ENCODE results near the genes CAPN11 and HSP90AB1.

DNA sequence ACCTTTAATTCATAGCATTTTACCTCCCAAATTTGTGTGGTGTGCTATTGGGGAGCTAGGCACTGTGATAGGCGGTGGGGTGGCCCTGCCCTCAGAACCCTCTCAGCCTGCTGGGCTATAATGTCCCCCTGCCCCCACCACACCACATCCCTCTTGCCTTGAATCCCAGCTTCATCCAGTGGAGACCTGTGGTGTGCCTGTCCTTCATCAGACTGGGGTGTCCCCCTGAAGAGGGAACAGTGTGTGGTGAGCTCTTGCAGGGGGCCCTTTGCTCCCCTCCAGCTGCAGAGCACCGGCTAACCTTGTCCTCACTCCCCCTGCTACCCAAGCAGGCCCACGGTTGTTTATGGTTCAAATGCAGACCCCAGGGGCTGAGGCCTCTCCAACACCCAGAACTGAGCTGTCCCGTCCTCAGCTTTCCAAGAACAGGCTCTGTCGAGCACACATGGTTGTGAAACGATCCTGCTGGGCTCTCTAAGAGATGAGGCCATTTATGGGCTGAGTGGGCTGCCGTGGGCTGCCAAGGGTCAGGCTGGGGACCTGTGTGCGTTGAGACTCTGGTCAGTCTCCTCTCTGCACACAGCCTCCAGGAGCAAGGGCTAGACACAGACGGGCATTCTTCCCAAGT, 26.9 kb upstream of the VEGFA start:
- CAGE, long polyA plus RNA, result no peak
- RRBS, result no CpG with 5 or more reads among the region's 9 CpGs

DNA sequence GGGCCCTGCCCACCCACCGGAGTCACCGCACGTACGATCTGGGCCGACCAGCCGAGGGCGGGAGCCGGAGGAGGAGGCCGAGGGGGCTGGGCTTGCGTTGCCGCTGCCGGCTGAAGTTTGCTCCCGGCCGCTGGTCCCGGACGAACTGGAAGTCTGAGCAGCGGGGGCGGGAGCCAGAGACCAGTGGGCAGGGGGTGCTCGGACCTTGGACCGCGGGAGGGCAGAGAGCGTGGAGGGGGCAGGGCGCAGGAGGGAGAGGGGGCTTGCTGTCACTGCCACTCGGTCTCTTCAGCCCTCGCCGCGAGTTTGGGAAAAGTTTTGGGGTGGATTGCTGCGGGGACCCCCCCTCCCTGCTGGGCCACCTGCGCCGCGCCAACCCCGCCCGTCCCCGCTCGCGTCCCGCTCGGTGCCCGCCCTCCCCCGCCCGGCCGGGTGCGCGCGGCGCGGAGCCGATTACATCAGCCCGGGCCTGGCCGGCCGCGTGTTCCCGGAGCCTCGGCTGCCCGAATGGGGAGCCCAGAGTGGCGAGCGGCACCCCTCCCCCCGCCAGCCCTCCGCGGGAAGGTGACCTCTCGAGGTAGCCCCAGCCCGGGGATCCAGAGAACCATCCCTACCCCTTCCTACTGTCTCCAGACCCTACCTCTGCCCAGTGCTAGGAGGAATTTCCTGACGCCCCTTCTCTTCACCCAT, 1.7 kb downstream of the VEGFA start:
- CAGE, long polyA plus RNA, result no peak
- RRBS, result 2% methylated on average over 26 of the region's 63 CpGs

- CAGE, long polyA plus RNA, result no peak
- RRBS, result no CpG with 5 or more reads among the region's 16 CpGs
Observed at GRCh38 chr6:43801695-43802316, 31.8 kb downstream of the VEGFA start.

DNA sequence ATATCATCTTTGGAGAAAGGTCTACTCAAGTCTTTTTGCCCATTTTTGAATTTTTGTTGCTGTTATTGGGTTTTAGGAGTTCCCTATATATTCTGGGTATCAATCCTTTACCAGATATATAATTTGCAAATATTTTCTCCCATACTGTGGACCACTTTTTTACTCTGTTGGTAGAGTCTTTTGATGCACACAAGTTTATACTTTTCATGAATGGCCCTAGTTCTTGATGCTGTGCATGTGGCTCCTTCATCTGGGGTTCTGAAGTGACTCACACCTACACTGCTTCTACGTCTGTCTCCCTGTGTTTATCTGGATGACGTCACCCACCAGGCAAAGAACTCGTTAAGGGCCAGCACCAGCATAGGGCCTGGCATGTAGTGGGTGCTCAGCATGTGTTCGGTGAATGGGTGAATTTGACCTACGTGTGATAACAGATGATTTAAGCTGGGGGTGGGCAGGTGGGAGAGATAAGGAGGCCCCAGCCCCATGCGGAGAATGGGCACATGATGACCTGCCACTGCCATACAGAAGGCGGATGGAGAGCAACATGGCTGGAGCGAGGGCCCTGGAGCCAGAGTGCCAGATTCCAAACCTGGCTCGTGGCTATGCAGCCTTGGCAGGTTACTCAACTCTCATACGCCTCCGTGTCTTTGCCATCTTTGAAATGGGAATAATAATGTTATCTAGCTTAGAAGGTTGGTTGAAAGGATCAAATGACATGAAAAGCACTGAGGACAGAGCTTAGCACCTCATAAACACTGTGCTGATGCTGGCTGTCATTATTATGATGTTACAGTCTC, 39.4 kb downstream of the VEGFA start:
- CAGE, long polyA plus RNA, result no peak
- RRBS, result no CpG with 5 or more reads among the region's 11 CpGs

DNA sequence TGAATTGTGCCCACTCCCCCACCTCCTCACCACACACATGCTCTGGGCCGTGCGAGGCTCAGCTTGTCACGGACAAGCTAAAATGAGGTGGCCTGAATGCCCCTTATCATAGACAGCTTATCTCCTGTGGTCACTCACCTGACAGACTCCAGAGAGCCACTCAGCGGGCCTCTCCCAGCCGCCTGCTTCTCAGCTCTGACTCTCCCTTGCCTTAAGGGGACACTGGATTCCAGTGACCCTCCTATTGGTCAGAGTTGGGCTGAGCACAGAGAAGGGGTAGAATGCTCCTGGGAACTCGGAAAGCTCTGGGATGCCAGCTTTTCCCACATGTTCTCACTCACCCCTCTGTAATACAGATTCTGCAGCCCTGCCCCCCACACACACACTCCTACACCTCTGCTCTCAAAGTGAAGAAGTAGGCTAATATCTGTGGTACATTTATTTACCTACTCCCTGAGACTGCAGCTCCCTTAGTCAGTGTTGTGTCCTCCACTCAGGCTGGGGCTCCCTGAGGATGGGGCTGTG, 167.5 kb downstream of the VEGFA start:
- CAGE, long polyA plus RNA, result no peak
- RRBS, result no CpG with 5 or more reads among the region's 6 CpGs

GRCh38 chr6:43966028-43966589, 161.1 kb downstream of the MRPL14 start:
- CAGE, long polyA plus RNA, result no peak

- CAGE, long polyA plus RNA, result no peak
- RRBS, result no CpG with 5 or more reads among the region's 8 CpGs
Observed at GRCh38 chr6:44001084-44001666, 126.1 kb downstream of the MRPL14 start.

GRCh38 chr6:44084394-44085192, 42.7 kb downstream of the MRPL14 start:
- CAGE, long polyA plus RNA, result no peak
- RRBS, result no CpG with 5 or more reads among the region's 9 CpGs

DNA sequence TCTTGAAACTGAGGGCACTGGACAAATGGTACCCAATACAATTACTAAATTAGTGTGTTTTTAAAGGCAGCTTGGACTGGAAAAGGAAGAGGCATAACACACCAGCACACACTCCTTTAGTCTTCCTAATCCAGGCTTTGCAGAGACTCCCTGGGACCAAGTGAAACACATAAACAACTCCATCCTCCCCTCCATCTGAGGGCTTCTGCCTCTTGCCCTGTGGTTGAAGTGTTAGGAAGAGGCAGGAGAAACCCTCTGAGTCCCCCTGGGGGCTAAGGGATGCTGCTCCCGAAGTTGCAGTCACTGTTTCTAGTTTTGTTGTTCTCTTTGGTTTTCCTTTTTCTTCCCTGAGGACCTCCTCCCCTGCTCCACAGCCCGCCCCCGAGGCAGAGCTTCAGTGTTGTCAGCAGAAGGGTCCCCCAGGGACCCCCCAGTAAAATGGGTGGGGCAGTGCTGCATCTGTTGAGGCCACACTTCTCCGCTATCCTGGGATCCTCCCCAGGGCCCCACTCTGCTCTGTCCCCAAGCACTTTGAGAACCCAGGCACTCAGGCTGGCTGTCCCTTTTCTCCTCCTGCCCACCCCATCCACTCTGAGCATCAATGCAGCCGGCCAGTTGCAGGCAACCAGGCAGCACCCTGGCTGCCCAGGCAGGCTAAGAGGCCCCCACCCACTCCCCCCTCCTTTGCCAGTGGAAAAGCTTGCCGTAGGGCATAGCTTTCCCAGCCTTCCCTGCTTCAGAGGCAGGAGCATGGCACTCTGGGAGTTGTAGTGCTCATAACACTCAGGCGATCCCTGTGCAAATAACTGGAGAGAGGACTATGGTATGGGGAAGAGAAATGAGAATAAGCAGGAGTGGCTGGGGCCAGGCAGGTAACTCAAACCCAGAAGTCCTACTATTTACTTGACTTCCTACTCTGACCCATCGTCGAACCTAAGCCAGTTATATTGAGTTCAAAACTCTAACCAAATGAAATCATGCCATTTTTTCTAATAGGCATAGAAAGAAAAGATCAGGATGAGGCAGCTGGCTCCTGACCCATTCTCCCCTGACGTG, 6.1 kb downstream of the TMEM63B start:
- CAGE, long polyA plus RNA, result no peak
- RRBS, result no CpG with 5 or more reads among the region's 10 CpGs

GRCh38 chr6:44158600-44158913, at the start of gene CAPN11:
Gene CAPN11, plus strand, starts transcription at chr6:44158820.
- CAGE, long polyA plus RNA, result no peak
- RRBS, result no CpG with 5 or more reads among the region's 3 CpGs

- CAGE, long polyA plus RNA, result no peak
- RRBS, result no CpG with 5 or more reads among the region's 15 CpGs
Observed at GRCh38 chr6:44217250-44217925, 662 bp downstream of the MYMX start.

DNA sequence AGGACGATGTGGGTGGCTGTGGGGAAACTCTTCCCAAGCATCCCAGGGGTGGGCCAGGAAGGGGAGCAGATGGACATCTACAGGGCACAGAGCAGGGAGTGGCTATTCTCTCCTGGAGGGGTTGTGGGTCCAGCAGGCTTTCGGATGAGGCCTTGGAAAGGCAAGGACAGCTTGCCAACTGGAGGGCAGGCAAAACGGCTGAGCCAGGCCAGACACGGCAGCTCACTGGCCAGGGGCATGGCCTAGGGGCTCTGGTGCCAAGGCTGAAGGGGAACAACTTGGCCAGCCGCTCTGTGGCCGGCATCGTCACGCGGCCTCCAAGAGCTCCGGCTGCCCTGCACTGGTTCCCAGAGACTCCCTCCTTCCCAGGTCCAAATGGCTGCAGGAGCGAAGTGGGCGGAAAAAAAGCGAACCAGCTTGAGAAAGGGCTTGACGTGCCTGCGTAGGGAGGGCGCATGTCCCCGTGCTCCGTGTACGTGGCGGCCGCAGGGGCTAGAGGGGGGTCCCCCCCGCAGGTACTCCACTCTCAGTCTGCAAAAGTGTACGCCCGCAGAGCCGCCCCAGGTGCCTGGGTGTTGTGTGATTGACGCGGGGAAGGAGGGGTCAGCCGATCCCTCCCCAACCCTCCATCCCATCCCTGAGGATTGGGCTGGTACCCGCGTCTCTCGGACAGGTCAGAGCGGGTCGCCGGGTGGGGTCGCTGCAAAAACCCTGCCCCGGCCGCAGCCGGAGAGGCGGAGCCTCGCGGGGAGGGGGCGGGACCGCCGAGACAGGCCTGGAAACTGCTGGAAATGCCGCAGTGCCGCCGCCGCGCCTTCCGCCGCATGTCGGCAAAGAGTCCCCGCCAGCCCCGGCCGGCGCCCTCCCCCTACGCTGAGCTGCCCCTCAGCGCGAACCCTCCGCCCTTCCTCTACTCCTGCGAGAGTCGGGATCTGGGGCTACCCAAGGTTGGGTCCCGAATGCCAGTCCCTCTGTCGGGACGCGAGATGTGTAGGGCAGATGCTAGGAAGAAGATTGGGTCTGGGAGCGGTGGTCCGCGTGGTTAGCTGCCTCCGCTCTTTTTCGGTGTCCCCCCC, 891 bp upstream of the HSP90AB1 start:
- CAGE, long polyA plus RNA, result no peak
- RRBS, result no CpG with 5 or more reads among the region's 71 CpGs

DNA sequence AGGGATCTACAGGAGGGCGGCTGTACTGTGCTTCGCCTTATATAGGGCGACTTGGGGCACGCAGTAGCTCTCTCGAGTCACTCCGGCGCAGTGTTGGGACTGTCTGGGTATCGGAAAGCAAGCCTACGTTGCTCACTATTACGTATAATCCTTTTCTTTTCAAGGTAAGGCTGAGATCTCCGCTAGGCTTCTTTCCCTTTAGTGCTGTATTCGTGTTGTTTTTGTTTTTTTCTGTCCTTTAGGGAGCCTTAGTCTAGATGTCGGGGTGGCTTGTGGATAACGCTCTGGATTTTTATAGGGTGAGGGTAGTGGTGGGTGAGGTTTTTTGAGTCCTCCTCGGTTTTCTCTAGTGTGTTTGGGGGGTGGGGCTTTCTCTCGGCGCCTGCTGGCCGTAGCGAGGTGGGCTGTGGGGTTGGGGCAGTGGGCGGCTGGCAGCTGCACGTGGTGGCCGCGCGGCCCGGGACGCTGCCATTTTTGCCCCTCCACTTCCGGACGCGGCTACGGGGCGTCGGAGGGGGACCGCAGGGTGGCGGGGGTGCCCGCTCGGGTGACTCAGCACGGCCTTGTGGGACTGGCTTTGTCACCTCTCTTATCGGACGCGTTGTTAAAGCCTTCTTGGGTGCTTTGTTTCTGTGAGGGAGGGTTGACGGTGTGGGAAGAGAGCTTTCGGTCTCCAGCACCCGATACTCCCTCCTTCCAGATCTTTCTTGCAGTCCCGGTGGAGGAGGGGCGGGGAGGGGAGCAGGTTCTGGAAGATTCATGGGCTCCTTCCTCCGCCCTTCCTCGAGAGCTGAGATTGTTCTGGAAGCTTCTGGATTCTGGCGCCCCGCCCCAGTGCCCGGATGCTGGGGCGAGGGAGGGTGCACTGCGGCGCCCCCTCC, at the start of gene HSP90AB1:
Gene HSP90AB1 (plus strand): TSS at position 70 of the 881 bp plus-strand sequence.
- CAGE, long polyA plus RNA, result no peak
- RRBS, result 2% methylated on average over 4 of the region's 53 CpGs

DNA sequence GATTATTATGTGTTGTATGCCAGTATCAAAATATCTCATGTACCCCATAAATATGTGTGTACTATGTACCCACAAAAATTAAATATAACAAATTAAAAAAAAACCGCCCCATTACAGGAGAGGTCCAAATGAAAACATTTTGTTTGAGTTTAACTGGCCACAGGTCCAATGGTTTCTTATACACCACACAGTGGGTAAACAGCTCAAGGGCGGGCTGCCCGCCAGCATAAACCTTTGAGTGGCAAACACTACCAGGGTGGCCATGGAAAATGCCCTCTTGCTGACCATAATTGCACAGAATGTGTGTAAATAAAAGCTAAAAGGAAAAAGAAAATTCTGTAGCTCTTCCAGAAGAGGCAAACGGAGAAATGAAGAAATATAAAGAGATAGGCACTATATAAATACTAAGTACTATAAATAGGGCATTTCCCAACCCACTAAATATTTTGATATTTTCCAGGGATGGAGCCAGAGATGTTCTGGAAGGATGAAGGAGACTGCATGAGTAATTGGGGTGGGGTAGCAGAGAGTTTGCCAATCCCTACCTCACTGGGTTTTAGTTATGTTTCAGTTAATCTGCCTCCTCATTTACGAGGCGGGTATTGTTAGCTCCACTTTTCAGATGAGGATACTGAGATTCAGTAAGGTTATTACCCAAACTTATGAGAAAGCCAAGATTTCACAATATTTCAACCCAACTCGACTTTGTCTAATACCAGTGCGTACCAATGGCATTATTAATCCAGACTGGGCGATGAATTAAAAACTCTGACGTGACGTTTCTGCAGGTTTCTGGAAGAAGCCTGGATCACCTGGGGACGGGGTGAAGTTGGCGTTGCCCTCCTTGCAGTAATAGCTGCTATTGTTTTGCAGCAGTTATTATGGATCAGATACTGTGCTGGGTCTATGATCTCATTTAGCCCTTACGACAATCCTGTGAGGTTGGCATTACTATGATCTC, 913 bp upstream of the CDC5L start:
- CAGE, long polyA plus RNA, result no peak
- RRBS, result no CpG with 5 or more reads among the region's 14 CpGs

DNA sequence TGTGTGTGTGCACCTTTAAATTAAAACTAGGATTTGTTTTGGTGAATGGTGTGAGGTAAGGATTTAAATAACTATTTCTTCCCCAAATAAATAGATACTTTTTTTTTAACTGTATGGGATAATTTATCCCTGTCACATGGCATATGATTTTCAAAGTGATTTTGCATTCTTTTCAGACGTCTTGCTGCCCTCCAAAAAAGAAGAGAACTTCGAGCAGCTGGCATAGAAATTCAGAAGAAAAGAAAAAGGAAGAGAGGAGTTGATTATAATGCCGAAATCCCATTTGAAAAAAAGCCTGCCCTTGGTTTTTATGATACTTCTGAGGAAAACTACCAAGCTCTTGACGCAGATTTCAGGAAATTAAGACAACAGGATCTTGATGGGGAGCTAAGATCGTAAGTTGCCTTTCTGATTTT, 16.1 kb downstream of the CDC5L start:
- CAGE, long polyA plus RNA, result no peak
- RRBS, result no CpG with 5 or more reads among the region's 5 CpGs

DNA sequence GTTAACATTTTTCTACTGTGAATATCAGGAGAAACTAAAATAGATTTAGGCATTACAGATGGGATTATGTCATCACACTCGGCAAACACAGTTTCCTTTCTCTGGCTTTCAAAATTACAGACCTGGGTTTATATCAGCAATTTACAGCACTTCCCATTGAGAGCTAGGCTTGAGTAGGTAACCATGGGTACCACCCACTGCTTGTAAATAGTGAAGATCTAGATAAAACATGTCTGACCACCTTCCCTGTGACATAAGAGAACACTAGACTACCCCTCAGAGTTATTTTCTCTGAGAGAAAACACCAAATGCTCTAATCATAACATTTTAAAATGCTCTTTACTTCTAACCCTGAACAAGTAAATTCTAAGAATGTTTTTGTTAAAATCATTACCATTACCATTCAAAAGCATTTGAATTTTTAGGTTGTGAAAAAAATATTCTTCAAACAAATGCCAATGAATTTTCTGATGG, 402.6 kb upstream of the RUNX2 start:
- CAGE, long polyA plus RNA, result no peak
- RRBS, result no CpG with 5 or more reads among the region's 1 CpG

DNA sequence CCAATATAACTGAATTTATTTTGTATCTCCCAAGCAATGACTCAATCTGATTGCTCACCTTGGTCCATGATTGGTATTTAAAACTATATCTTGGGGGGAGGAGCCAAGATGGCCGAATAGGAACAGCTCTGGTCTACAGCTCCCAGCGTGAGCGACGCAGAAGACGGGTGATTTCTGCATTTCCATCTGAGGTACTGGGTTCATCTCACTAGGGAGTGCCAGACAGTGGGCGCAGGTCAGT, 152.2 kb upstream of the RUNX2 start:
- CAGE, long polyA plus RNA, result no peak
- RRBS, result no CpG with 5 or more reads among the region's 6 CpGs

DNA sequence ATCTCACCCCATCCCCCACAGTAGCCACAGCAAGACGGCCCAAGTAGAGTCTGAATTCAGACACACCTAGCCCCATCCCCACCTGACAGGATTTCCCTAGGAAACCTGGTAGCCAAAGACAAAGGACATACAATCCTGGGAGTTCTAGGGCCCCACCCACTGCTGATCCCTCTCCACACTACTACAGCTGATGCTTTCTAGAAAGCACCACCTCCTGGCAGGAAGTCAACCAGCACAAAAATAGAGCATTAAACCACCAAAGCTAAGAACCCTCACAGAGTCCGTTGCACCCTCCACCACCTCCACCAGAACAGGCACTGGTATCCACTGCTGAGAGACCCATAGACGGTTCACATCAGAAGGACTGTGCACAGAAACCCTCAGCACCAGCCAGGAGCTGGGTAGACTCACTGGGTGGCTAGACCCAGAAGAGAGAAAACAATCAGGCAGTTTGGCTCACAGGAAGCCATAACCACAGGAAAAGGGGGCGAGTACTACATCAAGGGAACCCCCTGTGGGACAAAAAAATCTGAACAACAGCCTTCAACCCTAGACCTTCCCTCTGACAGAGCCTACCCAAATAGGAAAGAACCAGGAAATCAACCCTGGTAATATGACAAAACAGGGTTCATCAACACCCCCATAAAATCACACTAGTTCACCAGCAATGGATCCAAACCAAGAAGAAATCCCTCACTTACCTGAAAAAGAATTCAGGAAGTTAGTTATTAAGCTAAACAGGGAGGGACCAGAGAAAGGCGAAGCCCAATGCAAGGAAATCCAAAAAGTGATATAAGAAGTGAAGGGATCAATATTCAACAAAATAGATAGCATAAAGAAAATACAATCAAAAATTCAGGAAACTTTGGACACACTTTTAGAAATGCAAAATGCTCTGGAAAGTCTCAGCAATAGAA, 17.6 kb upstream of the RUNX2 start:
- CAGE, long polyA plus RNA, result no peak
- RRBS, result no CpG with 5 or more reads among the region's 5 CpGs

- CAGE, long polyA plus RNA, result no peak
- RRBS, result no CpG with 5 or more reads among the region's 6 CpGs
Observed at GRCh38 chr6:45532684-45533228, 155.0 kb upstream of the SUPT3H start.

DNA sequence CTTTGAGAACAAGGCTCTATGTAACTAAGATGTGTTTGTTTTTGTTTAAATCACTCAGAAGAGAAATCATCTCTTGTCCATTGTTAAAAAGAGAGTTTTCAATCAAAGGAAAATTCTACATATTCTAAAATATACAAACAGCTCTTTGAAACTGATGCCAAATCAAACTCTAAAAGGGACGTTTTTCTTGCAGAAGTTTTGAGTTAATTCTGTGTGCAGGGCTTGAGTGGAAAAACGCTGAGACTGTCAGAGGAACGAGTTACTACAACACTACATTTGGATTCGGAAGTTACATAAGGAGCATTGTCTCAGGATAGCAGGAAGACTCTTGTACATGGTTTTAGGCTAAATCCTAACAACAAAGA, 155.6 kb upstream of the SUPT3H start:
- CAGE, long polyA plus RNA, result no peak
- RRBS, result no CpG with 5 or more reads among the region's 4 CpGs

Data from mammary epithelial cell (primary cell).